ENCODE results near the genes IL23R and SERBP1.

DNA sequence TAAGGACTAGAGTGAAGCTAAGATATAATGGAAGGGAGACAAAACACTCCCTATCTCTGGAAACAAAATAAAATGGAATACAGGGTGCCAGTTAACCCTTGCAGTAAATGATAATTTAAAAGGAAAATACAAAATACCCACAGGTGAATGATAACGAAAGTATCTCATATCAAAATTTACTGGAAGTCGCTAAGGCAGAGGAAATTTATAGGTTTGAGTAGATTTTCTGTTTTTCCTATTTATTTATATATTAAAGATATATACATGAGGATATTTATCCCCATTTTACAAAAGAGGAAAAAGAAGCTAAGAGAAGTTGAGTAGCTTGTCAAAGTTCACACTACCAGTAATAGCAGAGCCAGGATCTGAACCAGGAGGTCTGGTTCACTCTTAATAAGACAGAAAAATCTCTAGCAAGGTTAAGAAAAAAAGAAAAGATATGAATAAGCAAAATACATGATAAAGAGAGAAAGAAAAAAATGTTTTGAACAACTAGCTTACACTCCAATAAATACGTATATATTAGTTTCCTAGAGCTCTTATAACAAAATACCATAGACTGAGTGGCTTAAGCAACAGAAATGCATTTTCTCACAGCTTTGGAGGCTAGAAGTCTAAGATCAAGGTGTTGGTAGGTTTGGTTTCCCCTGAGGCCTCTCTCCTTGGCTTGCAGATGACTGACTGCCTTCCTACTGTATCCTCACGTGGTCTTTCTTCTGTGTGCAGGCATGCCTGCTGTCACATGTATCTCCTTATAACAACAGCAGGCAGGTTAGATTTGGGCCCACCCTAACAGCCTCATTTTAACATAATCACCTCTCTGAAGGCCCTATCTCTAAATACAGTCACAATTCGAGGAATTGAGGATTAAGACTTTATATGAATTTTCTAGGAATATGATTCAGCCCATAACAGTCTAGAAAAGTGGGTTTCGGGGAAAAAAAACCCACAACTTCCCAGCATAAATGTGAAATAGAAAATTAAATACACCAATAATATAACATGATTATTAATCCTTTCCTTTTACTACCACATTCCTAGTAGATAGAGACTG, 60.3 kb downstream of the LEPR start:
- PRO-cap, 6 experiments: no peak in any of the 6 experiments
- RAMPAGE, long total RNA, 2 experiments: no peak in any of the 2 experiments
- RRBS: no CpG with 5 or more reads among the region's 6 CpGs

- PRO-cap, 6 experiments: no peak in any of the 6 experiments
- RAMPAGE, long total RNA, 2 experiments: no peak in any of the 2 experiments
- RRBS: no CpG with 5 or more reads among the region's 4 CpGs
These were observed 63.9 kb downstream of the LEPR start for GRCh38 chr1:65484335-65484886.

DNA sequence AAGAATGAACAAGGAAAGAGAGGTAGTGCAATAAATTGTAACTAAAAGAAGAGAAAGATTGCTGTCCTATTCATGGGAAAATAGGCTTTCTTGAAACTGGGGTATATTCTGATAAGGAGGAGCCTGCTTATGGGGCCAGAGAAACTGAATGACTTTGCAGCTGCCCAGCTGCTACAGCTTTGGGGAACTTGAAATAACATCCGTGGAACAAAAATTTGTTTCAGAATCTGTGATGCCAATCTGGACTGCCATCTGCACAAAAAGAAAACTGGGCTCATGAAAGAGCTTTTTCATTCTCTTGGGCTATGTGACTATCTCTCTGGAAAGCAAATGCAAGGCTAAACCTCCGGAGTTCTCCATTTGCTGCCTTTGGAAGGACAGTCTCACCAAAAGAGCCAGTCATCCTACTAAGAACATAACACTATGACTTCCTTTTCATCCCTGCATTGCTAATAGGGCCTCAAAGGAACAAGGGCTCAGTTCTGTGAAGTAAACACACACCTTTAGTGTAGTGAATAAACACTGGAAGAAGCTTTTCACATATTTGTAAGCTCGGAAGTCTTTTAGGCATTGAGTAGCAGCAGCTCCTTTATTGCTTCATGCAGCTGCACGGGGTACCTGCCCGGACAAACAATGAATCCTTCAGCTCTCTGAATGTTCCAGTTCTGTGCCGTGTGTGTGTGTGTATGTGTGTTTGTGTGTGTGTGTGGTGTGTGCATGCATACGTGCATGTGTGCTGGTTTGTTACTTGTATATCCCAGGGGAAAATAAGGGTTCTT, 255.6 kb upstream of the SGIP1 start:
- PRO-cap, 6 experiments: no peak in any of the 6 experiments
- RAMPAGE, long total RNA, 2 experiments: no peak in any of the 2 experiments
- RRBS: no CpG with 5 or more reads among the region's 7 CpGs

DNA sequence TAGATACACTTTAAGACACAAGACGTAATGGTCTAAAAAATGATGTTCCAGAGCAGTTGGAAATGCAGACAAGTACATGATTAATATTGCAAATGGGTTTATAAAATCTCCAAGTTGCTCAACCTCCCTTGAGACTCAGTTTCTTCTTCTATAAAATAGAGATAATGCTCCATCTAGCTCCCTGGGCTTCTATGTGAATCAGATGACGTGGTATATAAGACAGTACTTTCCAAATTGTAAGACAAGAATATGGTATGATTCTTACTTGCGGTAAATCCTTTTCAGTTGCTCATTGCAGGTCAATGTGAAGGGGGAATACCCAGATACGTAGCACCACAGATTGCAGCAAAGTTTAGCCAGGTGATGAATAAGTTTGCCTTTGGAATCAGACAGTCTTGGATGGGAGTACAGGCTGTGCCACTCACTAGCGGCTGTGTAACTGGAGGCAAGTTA, 224.7 kb upstream of the SGIP1 start:
- PRO-cap, 6 experiments: no peak in any of the 6 experiments
- RAMPAGE, long total RNA, 2 experiments: no peak in any of the 2 experiments
- RRBS: no CpG with 5 or more reads among the region's 5 CpGs

GRCh38 chr1:66316417-66317359, 217.3 kb upstream of the SGIP1 start:
- PRO-cap, 6 experiments: peak in 1 of 6 experiments; most common plus-strand start chr1:66316962 (in 1); most common minus-strand start chr1:66316836 (in 1)
- RAMPAGE, long total RNA, 2 experiments: no peak in any of the 2 experiments
- RRBS: no CpG with 5 or more reads among the region's 4 CpGs

DNA sequence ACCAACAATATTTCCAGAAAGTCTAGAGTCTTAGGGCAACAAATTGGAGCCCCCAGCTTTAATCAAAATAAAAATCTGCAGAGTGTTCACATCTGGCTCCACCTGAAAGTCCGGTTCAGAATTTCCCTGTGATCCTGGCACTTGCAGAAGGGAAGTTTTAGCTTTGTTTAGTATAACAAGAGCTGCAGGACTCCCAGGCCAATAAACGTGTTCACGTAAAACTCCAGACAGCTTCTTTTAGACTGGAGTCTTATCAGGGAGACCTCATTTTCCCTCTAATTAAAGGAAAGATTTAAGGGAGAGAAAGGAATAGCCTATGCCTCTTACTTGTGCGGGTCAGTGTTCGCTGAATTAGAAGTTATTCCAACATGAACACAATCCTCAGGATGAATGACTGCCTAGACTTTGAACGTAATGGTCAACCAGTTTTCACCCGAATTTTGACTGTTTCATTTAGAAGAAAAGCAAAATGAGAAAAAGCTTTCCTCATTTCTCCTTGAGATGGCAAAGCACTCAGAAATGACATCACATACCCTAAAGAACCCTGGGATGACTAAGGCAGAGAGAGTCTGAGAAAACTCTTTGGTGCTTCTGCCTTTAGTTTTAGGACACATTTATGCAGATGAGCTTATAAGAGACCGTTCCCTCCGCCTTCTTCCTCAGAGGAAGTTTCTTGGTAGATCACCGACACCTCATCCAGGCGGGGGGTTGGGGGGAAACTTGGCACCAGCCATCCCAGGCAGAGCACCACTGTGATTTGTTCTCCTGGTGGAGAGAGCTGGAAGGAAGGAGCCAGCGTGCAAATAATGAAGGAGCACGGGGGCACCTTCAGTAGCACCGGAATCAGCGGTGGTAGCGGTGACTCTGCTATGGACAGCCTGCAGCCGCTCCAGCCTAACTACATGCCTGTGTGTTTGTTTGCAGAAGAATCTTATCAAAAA, 202.1 kb upstream of the SGIP1 start:
- PRO-cap, 6 experiments: peak in 6 of 6 experiments; most common plus-strand start position 204 of the sequence (in 6); most common minus-strand start position 665 of the sequence (in 3)
- RAMPAGE, long total RNA, 2 experiments: start-site peak on the plus strand in 1 of 2 experiments, centred at positions 288 to 829 of the sequence, 19 to 341 reads per replicate
- RRBS: no CpG with 5 or more reads among the region's 17 CpGs

GRCh38 chr1:66373157-66373672, 160.7 kb upstream of the SGIP1 start:
- PRO-cap, 6 experiments: no peak in any of the 6 experiments
- RAMPAGE, long total RNA, 2 experiments: no peak in any of the 2 experiments
- RRBS: no CpG with 5 or more reads among the region's 6 CpGs

- PRO-cap, 6 experiments: peak in 1 of 6 experiments; most common minus-strand start chr1:66395824 (in 1)
- RAMPAGE, long total RNA, 2 experiments: no peak in any of the 2 experiments
- RRBS: no CpG with 5 or more reads among the region's 2 CpGs
These were observed 138.3 kb upstream of the SGIP1 start for GRCh38 chr1:66395669-66395967.

GRCh38 chr1:66981079-66982386, 56.7 kb downstream of the MIER1 start:
- PRO-cap, 6 experiments: no peak in any of the 6 experiments
- RAMPAGE, long total RNA, 2 experiments: no peak in any of the 2 experiments
- RRBS: no CpG with 5 or more reads among the region's 8 CpGs

GRCh38 chr1:66991683-66992977, 61.8 kb downstream of the SLC35D1 start:
- PRO-cap, 6 experiments: no peak in any of the 6 experiments
- RAMPAGE, long total RNA, 2 experiments: no peak in any of the 2 experiments
- RRBS: no CpG with 5 or more reads among the region's 15 CpGs

DNA sequence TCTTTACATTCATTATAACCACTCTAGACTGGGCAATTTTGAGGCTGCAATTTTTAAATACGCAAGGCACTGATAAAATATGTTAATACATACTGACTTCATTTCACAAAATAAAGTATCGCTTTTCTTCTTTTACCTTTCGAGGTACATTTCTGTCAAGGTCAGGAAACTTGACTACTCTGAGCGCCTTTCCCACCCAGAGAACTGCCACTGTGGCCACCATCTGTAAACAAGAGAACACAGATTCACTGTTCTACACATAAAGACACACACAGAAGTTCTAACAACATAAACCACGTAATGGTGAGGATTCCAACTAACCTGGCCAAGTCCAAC, 1.3 kb downstream of the SLC35D1 start:
- PRO-cap, 6 experiments: no peak in any of the 6 experiments
- RAMPAGE, long total RNA, 2 experiments: no peak in any of the 2 experiments
- RRBS: no CpG with 5 or more reads among the region's 5 CpGs

GRCh38 chr1:67054270-67054876, 425 bp upstream of the SLC35D1 start:
- PRO-cap, 6 experiments: peak in 6 of 6 experiments; most common plus-strand start chr1:67054458 (in 3); most common minus-strand start chr1:67054372 (in 5)
- RAMPAGE, long total RNA, 2 experiments: no peak in any of the 2 experiments
- RRBS: 1% methylated on average over 12 of the region's 27 CpGs

DNA sequence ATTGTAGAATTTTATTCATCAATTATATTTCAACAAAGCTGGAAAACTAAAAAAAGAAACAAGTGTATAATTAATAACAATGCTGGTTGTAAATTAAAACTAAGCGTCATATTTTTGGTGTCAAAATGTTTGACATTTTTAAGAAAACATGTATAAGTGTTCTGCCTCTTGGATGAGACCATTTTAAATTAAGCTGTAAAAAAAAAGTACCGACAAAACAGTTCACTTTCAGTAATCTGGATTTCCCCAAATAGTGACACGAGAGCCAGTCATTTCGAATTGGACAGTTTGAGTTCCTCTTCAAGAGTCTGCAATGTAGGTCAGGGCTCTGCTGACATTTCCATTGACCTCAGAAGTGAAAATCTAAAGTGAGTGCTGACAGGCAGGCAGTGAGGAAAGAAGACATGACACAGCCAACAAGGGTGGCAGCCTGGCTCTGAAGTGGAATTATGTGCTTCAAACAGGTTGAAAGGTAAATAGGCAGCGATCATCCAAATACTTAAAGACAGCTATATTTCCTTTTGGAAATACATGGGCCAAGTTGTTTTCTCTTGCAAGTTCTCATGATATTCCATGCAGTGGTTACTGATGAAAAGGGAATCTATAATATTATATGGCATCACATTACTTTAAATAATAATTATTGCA, at the start of gene IL23R:
IL23R (plus strand) TSS at position 385 of the 648 bp plus-strand sequence.
- PRO-cap, 6 experiments: no peak in any of the 6 experiments
- RAMPAGE, long total RNA, 2 experiments: no peak in any of the 2 experiments
- RRBS: no CpG with 5 or more reads among the region's 5 CpGs

DNA sequence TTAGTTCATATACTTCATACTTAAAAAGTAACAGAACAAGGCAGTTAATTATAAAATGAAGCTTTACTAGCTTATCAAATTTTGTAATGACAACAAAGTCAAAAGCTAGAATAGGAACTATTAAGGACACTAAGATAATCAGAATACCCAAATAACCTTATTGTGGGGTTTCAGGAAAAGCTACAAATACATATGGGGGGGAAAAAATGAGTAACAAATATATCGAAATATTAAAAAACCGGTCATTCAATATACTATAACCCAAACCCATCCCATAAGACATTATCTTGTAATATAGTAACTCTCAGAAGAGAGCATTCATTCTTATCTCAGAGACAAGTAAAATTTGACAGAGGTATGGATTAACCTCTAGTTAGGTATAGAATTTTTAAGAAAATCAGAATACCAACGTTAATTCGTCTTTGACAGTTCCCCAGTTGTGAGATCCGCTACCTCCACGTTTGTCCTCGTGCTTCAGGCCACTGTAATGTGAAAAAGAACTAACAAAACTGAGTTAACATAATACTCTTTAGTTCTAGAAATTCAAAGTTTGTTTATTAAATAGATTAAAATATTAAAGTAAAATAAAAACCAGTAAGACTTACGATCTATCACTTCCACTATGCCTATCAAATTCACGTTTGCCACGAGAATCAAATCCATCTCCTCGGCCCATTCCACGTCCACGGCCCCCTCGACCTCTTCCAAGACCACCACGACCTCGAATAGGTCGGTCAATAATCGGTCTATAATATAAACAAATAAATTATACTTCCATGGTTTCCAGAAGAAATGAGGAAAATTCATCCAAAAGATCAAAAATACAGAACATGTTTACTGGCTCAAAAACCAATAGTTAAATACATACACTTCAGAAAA, 5.5 kb downstream of the SERBP1 start:
- PRO-cap, 6 experiments: no peak in any of the 6 experiments
- RAMPAGE, long total RNA, 2 experiments: no peak in any of the 2 experiments
- RRBS: no CpG with 5 or more reads among the region's 18 CpGs

- PRO-cap, 6 experiments: peak in 6 of 6 experiments; most common plus-strand start chr1:67430913 (in 5); most common minus-strand start chr1:67430402 (in 5)
- RAMPAGE, long total RNA, 2 experiments: start-site peak on the minus strand in 2 of 2 experiments, at chr1:67430102-67430402 at its widest, 2,581 to 5,516 reads per replicate
- RRBS: no CpG with 5 or more reads among the region's 82 CpGs
These were observed at the start of gene SERBP1 for GRCh38 chr1:67429948-67430983. Gene SERBP1 (minus strand): TSS chr1:67430402.

DNA sequence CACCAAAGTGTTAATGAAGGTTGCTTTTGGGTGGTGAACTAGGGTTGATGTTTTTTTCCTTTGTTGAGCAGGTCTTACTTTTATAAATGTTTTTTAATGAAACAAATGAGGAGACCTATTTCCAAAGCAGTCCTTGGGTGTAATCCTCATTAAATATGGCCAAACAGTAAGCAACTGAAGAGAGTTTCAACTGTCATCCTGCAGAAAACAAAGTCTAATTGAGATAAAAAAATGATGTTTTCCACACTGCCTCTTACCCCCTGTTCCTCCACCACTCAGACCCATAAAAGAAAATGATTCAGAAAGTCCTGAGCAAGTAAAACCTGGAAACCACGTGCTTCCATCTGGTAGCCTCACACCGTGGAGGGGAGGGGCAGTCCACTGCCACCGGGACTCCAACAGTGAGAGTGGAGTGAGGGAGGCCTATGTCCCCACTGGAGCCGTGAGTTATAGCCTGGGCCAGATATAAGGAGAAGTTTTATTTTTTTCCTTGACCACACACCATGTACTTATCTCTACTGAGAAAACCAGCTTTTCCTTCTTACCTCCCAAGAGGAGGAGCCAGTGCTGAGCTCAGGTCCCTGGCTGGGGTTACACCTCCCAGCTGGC, 48.8 kb upstream of the SERBP1 start:
- PRO-cap, 6 experiments: peak in 1 of 6 experiments; most common minus-strand start position 285 of the sequence (in 1)
- RAMPAGE, long total RNA, 2 experiments: no peak in any of the 2 experiments
- RRBS: no CpG with 5 or more reads among the region's 4 CpGs

DNA sequence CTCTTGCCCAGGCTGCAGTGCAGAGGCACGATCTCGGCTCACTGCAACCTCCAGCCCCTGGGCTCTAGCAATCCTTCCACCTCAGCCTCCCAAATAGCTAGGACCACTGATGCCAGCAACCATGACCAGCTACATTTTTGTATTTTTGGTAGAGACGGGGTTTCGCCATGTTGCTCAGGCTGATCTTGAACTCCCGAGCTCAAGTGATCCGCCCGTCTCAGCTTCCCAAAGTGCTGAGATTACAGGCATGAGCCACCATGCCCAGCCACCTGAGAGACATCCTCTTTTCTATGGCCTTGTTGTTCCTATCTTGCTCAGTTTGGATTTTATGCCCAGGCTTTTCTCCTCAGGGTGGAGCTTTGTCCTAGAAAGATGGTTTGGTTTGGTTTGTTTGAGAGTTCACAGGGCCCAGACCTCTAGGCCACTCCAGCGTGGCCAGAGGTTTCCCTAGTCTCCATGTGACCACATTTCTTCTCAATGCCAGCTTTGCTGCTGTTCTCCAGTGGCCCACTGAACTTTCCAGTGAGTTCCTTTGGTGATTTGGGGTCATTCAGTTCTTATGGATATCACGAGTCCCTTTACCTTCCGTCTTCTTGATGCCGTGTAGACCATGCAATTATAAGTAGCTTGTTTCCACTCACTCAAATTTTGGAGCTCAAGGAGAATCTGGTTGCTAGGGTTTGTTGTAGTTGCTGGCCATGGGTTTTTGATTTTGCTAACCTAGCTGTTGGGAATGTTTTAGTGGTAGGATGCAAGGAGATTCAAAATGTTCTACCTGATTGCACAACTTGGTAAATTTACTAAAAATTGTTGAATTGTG, 92.6 kb upstream of the SERBP1 start:
- PRO-cap, 6 experiments: no peak in any of the 6 experiments
- RAMPAGE, long total RNA, 2 experiments: no peak in any of the 2 experiments
- RRBS: no CpG with 5 or more reads among the region's 11 CpGs

- PRO-cap, 6 experiments: no peak in any of the 6 experiments
- RAMPAGE, long total RNA, 2 experiments: no peak in any of the 2 experiments
- RRBS: no CpG with 5 or more reads among the region's 7 CpGs
These were observed 94.2 kb upstream of the SERBP1 start for GRCh38 chr1:67524065-67525090.

DNA sequence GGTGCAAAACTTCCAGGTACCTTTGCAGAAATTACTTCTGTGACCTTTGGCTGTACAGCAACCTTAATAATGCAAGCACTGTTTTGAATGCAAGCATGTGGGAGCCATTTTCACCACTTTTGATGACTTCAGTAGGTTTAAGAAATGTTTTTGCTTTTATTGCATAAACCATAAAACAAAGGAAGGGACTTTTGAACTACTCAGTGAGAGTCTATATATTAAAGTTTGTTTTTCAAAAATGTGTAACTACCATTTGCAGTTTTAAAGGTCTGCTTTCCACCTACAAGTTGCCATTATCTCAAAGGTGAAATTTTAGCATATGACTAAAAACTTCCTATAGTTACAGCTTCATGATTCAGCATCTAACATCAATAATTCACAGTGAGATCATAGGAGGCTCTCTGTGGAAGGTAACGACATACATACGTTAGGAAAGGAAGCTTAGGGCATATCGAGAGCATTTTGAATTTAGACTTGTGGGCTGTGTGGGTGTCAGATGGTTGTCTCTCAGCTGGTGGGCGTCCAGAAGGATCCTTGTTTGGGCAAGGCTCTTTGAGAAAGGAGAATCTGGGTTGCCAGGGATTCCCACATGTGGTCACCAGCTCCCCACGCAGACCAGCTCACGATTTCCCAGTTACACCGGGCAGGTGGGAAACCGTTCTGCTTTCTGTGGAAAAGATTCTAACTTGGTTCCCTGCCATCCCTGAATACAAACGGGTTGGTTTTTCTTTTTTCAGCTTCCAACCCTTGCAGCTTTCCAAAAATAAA, 963 bp upstream of the GADD45A start:
- PRO-cap, 6 experiments: no peak in any of the 6 experiments
- RAMPAGE, long total RNA, 2 experiments: no peak in any of the 2 experiments
- RRBS: no CpG with 5 or more reads among the region's 9 CpGs

DNA sequence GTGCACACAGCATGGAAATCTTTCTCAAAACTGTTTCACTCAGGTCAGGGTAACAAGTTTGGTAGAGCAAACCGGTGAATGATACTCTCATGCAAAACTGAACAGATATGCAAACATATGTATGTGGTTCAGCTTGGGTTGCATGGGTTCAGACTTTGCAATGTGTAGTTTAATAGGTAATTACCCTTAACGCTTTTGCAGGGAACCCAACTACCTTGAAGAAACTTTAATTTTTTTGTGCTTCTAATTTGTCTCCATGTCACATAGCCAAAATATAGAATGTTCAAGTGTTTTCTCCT, 2.2 kb downstream of the GADD45A start:
- PRO-cap, 6 experiments: no peak in any of the 6 experiments
- RAMPAGE, long total RNA, 2 experiments: no peak in any of the 2 experiments
- RRBS: no CpG with 5 or more reads among the region's 2 CpGs

All from heart left ventricle (tissue), 7 donors.